Cerebellum (tissue), 5 donors: ENCODE measurements around a stretch of chr1.

DNA sequence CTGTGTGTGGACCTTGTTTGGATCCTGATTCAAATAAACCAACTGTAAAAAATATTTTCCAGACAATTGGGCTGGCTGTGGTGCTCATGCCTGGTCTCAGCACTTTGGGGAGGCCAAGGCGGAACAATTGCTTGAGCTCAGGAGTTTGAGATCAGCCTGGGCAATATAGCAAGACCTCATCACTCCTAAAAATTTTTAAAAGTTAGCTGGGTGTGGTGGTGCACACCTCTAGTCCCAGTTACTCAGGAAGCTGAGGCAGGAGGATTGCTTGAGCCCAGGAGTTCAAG lies 16.7 kb downstream of the PTAFR start:
- PRO-cap, 3 experiments, result no peak in any of the 3 experiments
- RAMPAGE, long total RNA, result no peak

- PRO-cap, 3 experiments, result no peak in any of the 3 experiments
- RAMPAGE, long total RNA, result no peak
Measured at GRCh38 chr1:28199111-28200013, 22.9 kb upstream of the PTAFR start.

DNA sequence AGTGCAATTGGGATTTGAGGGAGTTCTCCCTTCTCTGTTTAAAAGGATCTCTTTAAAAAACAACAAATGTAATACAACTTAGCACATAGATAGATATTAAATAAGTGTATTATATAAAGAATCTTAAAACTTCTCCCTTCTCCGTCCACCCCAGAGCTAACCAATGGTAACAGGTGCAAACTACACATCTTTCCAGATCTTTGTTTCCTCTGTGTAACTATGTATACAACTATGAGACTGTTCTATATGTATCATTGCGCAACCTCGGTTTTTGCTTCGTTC lies 10.3 kb downstream of the ATP5IF1 start:
- PRO-cap, 3 experiments, result no peak in any of the 3 experiments
- RAMPAGE, long total RNA, result no peak

- PRO-cap, 3 experiments, result no peak in any of the 3 experiments
- RAMPAGE, long total RNA, result no peak
Measured at GRCh38 chr1:28278540-28279310, 19.4 kb downstream of the SESN2 start.

DNA sequence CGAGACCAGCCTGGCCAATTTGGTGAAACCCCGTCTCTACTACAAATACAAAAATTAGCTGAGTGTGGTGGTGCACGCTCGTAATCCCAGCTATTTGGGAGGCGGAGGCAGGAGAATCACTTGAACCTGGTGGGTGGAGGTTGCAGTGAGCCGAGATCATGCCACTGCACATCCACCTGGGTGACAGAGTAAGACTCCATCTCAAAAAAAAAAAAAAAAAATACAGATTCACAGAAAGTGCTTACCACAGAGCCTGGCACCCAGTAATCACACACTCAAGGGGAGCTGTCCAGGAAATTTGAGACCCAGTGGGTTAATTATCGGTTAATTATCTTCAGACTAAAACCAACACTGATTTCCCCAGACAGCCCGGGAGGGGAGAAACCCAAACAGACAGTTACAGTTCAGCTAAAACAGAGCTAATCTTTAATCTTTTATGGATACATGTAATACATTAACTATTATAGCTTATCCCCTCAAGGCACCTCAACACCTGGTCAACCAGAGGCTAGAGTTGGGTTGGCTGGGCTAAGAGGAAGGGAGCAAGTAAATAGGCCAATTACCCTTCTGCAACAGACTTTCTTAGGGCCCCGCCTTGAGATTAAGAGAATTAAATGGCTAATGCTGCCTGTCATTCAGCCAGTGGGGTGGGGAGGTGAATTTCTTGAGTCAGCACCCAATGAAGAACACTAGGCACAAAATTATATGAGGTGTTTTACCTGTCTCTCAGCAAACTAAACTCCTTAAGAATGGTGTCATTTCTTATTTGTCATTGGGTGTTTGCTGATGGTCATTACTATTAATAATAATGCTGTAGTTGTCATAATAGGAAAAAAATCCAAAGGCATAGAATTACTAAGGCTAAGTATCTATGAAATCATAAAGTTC lies 6.7 kb upstream of the MED18 start:
- PRO-cap, 3 experiments, result no peak in any of the 3 experiments
- RAMPAGE, long total RNA, result no peak

GRCh38 chr1:28520206-28520693 lies 14.4 kb downstream of the RCC1 start:
- PRO-cap, 3 experiments, result no peak in any of the 3 experiments
- RAMPAGE, long total RNA, result no peak

GRCh38 chr1:28594550-28595038 lies 2.5 kb downstream of the RAB42 start:
- PRO-cap, 3 experiments, result no peak in any of the 3 experiments
- RAMPAGE, long total RNA, result no peak

GRCh38 chr1:28640947-28641294 lies 1.9 kb downstream of the TAF12 start:
- PRO-cap, 3 experiments, result no peak in any of the 3 experiments
- RAMPAGE, long total RNA, result no peak

- PRO-cap, 3 experiments, result no peak in any of the 3 experiments
- RAMPAGE, long total RNA, result no peak
Measured at GRCh38 chr1:28737251-28738178, 775 bp downstream of the YTHDF2 start.

DNA sequence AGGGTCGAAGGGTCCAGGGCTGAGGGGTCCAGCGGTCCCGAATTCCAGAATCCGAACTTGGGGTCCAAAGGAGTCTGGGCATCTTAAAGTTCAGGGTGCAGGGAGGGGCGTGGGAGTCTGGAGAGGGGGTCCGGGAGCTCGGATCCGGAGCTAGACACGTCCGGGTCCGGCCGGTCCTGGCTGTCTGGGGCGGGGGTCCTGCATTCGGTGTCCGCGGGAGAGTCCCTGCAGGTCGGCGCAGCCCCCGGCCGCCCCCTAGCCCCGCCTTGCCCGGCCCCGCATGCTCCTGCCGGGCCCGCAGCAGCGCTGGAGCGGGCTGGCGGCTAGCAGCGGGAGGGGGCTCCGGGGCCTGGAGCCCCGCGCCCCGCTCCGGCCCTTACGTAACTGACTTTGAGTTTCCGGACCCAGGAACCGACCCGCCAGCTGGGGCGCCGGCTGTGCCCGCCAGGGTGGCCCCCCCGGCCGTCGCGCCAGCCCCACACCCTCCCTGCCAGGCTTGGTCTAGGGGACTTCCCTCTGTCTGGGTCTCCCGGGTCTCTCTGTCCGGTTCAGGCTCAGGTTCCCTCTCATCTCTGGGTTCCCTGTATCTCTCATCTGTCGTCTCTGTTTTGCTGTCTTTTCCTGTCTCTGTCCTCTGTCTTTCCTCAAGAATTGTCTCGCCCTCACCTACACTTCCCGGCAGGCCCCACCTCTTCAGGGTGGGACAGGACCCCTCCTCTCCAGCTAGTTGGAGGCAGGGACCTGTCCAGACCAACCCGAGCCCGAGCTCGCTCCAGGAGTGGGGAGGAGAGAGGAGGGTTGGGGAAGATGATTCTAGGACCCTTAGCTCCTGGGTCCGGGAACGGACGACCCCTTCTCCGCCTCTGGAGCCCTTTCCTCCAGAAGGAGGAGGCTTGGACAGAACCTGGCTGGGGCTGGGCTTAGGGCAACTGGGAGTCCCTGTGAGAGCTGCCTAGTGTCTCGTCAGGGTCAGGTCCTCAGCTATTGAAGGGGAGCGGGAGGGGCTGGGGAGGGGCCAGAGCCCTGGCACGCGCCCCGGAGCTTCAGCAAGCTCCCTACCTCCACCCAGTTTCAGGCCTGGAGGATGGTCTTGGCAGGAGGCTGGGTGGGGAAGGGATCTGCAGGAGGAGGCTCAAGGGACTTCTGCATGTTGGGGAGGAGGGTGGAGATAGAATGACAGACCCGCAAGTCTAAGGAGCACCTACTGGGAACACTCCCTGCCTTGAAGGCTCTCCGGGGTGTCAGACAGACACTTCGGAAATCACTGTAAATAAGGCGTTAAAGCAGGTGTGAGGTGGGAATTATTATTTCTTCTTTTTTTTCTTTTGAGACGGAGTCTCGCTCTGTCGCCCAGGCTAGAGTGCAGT lies 26.6 kb upstream of the EPB41 start:
- PRO-cap, 3 experiments, result peak in 1 of 3 experiments; most common plus-strand start position 393 of the sequence (in 1); most common minus-strand start position 392 of the sequence (in 1)
- RAMPAGE, long total RNA, result no peak

DNA sequence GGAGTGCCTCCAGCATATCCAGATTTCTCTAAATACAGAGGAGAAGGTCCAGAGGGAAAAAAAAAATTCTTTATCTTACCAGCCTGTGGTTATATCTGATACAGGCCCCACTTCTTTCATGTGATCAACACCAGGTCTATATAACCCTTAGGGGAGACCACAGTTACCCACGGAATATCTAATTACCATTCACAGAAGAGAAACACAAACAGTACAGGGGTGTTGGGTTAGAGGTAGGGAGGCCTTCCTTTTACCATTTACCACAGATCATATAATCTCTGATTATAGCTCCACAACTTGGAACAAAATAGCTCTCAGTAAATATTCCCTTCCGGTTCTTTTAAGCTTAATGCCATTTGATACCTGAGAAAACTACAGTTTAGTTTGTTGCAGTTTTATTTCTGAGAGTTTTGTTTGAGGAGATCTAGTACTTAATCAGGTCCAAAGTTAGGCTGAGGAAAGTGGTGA lies 13.9 kb downstream of the EPB41 start:
- PRO-cap, 3 experiments, result no peak in any of the 3 experiments
- RAMPAGE, long total RNA, result no peak

DNA sequence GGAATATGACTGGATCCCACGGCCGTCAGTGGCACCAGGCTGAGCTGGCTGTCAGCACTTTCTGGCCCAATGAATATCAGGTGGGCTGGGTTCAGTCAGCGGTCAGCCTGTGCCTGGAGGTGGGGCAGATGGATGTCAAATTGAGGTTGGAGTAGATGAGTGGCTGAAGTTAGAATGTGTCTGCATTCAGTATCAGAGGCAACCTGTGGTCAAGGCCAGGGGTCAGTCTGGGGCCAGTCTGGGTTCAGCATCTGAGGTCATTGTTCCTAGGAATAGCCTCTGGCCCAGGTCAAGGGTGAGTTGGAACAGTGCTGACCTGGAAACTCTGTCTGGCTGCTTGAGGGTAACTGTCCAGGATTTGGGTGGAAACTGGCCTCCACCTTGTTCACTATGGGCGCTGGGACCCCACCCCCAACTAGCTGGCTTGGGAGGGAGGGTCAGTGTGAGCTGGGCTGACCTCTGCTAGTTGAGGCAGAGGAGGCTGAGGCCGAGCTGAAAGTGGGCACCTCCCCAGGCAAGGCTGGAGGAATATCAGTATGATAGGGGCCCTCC lies 22.5 kb downstream of the PTPRU start:
- PRO-cap, 3 experiments, result no peak in any of the 3 experiments
- RAMPAGE, long total RNA, result no peak

DNA sequence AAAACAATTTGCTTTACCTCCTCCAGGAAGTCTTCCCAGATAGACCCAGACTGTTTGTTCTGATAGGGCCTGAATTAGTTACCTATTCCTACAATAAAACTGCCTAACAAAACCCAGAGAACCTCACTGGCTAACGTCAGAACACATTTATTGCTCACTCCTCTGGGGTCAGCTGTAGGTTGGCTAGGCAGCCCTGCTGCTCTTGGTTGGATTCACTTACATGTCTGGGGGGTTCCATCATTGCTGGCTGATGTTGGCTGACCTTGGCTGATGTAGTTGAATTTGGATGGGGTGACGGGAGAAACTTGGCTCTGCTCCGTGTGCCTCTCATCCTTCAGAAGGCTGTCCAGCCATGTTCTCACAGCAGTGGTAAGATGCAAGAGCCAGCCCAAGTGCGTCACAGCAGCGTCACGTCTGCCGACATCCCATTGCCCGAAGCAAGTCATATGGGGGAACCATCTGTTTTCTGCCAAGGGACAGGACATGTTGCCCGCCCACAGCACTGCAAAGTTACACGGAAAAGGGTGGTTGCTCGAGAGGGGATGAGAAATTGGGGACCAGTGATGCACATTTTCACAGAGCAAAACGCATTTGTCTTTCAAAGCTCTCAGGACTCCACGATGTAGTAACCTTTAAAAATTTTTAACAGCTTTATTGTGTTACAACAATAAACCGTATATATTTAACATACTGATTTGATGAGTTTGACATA lies 613.5 kb downstream of the MATN1 start:
- PRO-cap, 3 experiments, result no peak in any of the 3 experiments
- RAMPAGE, long total RNA, result no peak

DNA sequence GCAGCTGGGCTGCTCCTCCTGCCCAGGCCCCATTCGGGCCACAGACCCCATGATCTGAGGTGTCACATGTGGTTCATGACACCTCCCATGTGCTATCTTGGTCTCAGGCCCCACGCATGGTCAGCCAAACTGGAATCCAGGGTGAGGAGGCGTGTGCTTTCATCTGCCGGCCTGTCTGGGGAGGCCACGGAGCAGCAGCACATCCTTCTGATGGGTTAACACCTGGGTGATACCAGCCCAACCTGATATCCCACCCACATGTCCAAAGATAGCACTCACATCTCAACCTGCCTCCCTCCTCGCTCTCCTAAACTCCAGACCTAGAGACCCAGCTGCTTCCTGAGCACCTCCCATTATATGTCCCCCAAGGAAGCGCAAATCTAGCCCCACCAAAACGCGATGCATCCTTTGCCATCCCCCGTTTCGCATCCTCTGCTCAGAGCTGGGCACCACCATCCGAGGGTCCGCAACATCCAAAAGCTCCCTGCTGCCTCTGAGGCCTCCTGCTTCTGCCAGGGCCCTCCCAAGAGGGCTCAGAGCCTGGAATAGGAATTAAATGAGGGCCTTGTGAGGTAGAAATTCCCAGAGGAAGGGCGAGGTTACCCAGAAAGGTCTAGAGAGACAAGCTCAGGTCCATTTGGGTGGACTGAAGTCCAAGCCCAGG lies 6.1 kb upstream of the MATN1 start:
- PRO-cap, 3 experiments, result no peak in any of the 3 experiments
- RAMPAGE, long total RNA, result no peak

- PRO-cap, 3 experiments, result no peak in any of the 3 experiments
- RAMPAGE, long total RNA, result no peak
Measured at GRCh38 chr1:30731223-30731511, 7.8 kb upstream of the MATN1 start.

DNA sequence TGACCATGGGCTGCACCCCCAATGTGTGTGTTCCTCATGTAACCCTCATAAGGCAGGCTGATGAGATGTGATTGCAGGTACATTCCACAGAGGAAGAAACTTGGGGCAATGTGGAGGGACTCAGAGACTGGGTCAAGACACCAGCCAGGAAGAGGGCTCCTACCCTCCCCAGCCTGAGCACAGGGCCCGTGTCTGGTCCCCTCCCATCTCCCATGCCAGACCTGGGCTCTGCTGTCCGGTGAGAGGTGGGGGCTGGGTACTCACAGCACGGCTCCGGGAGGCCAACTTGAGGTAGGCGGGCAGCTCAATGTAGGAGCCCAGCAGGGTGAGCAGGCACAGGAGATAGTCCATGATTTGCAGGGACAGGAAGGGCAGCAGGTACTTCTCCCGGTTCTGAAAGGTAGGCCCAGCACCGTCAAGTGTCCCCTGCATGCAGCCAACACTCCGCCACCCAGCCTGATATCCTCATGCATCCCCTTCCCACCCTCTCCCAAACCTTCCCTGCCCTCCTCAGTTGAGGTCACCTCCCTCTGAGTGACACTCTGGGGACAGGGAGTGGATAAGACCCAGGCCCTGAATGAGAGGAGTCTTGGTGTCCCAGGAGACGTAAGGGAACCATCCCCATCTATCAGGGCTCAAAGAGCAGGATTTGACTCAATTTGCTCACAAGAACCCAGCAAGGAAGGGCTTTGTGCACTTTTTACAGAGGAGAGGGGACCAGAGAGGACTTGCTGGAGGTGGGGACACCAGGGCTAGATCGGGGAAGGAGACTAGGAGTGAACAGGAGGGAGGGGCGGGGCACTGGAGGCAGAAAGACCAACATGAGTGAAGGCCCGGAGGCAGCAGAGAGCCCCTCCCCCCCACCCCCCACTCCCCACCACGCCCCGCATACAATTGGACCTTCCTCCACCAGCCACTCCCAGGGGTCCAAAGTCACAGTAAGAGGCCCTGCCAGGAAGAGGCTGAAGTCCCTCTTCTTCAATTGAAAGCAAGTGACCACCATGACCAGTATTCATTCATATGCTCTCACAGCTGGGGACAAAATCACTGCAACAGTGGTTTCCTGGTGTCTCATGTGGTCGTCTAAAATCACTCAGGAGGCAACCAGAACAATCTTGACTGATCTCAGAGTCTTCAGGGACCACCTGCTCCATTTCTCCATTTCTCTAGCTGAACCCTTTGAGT lies 16.6 kb upstream of the MATN1 start:
- PRO-cap, 3 experiments, result no peak in any of the 3 experiments
- RAMPAGE, long total RNA, result no peak

DNA sequence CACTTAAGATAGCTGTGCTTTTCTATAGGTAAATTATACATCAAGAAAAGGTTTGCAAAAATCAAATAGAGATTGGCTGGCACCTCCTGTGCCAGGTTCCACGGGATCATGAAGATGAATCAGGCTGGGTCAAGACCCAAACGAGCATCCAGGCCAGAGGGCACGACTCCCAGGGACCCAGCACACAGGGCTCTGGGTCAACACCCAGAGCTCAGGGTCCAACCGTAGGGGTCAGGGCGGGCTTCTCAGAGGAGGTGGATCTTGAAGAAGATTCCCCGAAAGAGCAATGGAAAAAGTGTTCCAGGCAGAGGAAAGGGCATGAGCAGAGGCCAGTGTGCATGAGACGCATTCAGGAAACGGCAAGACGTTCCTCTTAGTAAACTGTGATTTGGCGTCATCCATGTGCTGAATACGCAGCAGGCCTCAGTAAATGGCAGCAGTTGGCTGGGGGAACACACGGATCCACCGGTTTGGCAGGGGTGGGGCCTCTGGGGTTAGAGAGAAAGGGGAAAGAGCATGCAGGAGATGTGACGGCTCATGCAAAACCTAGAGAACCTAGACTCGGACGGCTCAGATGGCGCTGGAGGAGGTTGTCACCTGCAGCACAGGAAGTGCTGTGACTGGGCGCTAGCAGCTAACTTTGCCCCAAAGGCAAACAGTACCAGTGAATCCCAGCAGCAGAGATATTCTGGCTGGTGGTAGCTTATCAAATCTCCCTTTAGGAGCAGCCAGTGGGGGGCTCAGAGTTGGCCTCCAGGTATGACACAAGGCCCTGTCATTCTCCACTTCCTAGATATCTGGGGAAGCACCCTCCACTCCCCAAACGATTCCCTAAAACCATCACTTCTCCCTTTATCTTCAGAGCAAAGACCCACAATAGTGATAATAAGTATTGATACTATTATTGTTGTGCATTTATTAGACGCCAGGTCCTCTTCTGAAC lies 7.9 kb downstream of the LAPTM5 start:
- PRO-cap, 3 experiments, result no peak in any of the 3 experiments
- RAMPAGE, long total RNA, result no peak

DNA sequence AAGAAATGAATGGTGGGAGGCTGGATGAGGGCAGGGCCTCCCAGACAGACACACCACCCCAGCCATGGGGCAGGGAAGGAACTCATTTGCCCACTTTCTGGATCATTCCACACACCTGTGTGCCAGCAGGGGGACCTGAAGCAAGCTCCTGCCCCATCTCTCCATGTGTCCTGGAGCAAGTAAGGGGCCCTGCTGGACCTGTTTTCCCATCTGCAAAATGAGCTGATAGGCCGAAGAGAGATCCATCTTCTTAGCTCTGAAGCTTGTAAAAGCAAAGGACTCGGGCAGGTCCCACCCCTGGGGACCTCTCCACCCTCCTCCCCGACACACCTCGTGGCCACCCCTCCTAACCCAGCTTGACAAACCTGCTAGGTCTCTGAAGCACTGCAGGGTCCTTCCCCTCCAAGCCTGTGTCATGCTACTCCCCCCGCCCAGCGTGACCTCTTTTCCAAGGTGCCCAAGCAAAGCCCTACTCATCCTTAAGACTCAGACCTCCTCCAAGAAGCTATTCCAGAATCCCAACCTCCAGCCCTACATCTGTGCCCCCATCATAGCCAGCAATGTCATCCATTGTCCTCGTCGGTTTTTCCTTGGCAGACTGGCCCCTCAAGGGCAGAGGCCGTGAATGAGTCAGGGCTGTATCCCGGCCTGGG lies 5.4 kb downstream of the LAPTM5 start:
- PRO-cap, 3 experiments, result no peak in any of the 3 experiments
- RAMPAGE, long total RNA, result no peak

GRCh38 chr1:30753266-30754334 lies 4.0 kb downstream of the LAPTM5 start:
- PRO-cap, 3 experiments, result no peak in any of the 3 experiments
- RAMPAGE, long total RNA, result no peak

- PRO-cap, 3 experiments, result no peak in any of the 3 experiments
- RAMPAGE, long total RNA, result no peak
Measured at GRCh38 chr1:30780337-30780621, 22.7 kb upstream of the LAPTM5 start.